ENCODE measurements around a stretch of chr2.

- PRO-cap = no peak
- RAMPAGE, long total RNA, 3 experiments = no peak in any of the 3 experiments
Observed at GRCh38 chr2:97718382-97719117, 5.2 kb downstream of the ZAP70 start.

DNA sequence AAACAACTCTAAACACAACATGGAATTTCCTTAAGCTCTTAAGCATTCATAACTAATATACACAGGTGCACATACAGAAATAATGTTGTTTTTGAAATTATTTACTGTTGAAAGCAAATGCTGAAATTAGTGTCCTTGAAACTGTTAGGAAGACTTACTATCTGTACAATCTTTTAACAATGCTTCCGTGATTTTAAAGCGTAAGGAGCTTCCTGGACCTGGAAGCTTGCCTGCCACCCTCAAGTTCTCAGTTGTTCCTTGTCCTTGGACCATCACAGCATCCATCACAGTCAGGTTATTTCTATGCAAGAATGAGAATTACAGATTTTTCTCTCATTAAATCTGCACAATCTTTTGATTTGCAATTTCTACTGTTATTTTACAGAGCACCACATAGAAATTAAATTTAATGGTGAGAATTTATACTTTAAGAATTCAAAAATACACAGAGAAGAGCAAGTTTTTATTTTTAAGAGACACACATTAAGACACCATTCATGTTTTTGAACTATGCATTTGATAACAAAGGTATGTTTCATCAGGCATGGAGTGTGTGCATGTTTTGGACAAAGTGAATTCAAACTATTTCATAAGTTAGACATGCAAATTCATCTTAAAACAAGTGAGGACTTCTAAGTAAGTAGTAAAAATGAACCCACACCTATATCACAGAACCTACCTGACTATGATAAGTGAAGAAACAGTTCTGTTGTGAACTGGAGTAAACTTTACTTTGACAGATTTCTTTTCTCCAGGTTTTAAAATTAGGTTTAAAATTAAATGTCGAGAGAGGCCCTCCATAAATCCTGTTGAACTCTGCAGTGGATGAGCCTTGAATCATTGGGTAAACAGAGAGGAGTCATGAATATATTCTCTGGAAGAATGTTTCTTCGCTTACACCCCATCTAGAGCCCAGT is 83.6 kb downstream of the ZAP70 start:
- PRO-cap = no peak
- RAMPAGE, long total RNA, 3 experiments = start-site peak on the minus strand in 1 of 3 experiments, centred at position 292 of the sequence, 10 reads per replicate

GRCh38 chr2:97809334-97809978 is 96.1 kb downstream of the ZAP70 start:
- PRO-cap = no peak
- RAMPAGE, long total RNA, 3 experiments = start-site peak on the minus strand in 1 of 3 experiments, at chr2:97809690-97809776 at its widest, 6 reads per replicate

GRCh38 chr2:97994723-97995759 is 707 bp downstream of the TMEM131 start:
- PRO-cap = unidirectional peak, plus-strand start at chr2:97995311; unidirectional peak, minus-strand start at chr2:97995599
- RAMPAGE, long total RNA, 3 experiments = start-site peak on the minus strand in 1 of 3 experiments, at chr2:97995566-97995588 at its widest, 13 reads per replicate

GRCh38 chr2:98084501-98085275 is 2.3 kb upstream of the VWA3B start:
- PRO-cap = no peak
- RAMPAGE, long total RNA, 3 experiments = no peak in any of the 3 experiments

DNA sequence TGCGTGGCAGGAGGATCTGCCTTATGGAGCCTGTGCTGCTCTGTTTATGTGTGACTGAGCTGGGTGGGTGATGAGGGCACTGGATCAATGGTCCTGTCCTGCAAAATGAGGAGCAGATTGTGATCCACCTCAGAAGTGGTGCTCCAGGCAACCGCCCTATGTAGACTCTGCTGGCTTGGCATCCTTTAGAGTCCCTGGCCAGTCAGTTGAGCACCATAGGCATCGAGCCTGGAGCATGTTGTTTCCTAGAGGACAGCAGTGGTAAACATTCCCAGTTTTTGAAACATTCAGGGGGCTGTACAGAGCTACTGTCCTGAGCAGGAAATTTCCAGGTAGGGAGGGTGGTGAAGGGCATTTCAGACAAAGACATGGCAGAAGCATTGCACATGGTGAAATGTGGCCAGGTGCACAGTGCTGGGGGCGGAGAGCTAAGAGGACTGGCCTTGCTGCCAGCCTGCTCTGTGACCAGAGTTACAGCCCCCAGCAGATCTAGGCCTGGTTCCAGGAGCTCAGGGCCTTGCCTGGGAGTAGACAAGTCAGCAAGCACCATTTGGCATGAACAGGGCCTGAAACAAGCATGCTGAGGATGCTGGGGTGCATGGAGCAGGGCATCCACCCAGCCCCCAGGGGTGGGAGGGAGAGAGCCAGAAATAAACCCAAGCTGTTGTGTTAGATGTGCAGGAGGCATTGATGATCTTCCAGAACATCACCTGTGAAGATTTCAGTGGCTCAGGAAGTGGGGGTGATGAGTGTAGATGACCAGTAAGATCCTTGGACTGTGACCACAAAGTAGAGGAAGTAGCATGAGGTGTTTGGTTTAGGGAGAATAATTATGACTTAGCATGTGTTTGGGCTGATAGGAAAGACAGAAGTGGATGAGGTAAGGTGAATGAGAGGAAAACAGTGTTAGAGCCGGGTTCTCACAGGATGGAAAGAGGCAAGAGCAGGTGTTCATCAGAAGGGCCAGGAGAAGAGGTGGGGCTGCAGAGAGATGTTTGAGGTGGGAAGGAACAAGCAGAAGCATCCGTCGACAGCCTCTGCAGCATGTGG is 61.2 kb downstream of the COA5 start:
- PRO-cap = no peak
- RAMPAGE, long total RNA, 3 experiments = no peak in any of the 3 experiments

DNA sequence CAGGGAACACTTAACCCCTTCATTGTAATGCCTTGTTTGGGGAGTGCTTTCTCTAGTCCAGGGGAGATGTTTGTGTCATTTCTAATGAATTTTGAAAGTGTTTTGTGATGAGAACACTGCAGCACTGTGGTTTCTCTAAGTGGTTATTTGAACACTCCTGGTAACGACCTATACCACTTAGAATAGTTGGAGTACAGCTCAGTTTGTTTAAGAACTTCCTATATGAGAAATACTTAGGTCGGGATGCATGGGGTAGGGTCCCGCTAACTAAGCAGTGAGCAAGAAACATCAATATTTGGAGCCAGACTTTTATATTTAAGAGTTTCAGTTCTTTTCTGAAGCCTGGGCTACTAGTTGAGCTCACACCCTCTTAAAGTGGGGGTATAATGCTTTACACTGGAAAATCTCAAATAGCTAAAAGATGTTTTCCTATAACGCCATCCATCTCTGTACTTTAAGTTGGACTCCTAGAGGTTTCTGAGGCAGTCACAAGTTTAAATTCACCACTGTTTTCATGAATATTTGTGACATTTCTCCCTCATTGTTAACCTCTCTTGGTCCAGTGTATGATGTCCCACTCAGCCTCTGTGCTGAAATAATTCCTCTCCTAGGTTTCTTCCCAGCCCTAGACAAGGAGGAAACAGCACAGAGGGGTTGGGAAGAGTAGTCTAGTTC is 9.1 kb downstream of the UNC50 start:
- PRO-cap = no peak
- RAMPAGE, long total RNA, 3 experiments = no peak in any of the 3 experiments

- PRO-cap = no peak
- RAMPAGE, long total RNA, 3 experiments = no peak in any of the 3 experiments
Observed at GRCh38 chr2:98637350-98638214, 29.2 kb downstream of the UNC50 start.

- PRO-cap = no peak
- RAMPAGE, long total RNA, 3 experiments = no peak in any of the 3 experiments
Observed at GRCh38 chr2:98805404-98805974, 74.6 kb upstream of the MGAT4A start.

GRCh38 chr2:98823249-98823821 is 92.4 kb upstream of the MGAT4A start:
- PRO-cap = no peak
- RAMPAGE, long total RNA, 3 experiments = no peak in any of the 3 experiments

DNA sequence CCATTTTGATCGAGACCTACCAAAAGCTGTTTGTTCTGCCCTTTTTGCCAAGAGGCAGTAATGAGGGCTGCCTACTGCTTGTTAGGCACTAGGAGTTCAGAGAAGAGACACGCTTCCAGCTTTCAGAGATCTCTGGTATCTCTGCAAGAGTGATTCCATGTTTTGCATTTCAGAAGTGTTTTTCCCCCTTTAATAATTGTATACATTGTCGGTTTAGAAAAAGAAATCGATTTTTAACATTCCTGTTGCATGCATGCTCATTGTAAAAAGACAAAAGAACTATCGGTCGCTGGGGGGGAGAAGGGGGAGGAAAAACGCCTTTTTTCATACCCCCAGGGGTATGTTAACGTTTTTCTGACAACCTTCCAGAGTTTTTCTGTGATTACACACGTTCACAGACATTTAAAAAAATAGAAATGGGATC is 756 bp downstream of the MRPL30 start:
- PRO-cap = no peak
- RAMPAGE, long total RNA, 3 experiments = no peak in any of the 3 experiments

DNA sequence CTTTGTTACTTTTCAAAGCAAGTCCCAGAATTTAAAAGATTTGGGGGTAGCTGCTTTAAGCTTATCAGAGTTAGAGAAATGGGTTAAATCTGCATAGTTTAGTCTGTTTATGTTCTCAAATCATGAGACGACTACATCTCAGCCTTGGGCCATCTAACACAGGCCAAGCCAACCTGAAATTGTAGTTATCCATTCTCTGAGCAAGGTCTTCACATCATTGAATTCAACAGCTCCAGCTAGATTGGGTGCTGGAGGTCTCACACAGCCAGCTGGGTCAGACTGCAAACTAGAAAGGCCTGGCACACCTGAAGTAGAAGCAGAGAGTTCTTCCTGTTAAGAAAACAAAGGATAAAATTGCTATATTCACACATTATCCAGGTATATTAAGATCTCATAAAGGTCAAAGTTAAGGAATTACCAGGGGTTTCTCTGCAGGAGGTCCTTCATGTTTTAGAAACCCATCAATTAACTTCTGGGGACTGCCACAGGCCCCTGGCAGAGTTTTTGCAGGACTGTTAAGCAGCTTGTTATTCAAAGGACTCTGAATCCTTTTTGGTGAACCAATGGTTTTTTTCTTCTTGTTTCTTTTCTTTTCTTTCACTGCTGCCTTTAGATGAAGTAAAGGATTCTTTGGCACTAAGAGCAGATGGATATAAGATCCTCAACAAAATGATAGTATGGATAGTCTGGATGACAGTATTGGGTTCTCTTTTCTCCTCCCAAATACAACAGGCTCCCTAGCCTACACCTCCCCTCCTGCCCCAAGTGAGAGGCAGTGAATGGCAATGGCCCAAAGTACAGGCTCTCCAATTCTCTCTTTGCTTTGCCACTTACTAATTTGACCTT is 65.5 kb downstream of the EIF5B start:
- PRO-cap = no peak
- RAMPAGE, long total RNA, 3 experiments = no peak in any of the 3 experiments

DNA sequence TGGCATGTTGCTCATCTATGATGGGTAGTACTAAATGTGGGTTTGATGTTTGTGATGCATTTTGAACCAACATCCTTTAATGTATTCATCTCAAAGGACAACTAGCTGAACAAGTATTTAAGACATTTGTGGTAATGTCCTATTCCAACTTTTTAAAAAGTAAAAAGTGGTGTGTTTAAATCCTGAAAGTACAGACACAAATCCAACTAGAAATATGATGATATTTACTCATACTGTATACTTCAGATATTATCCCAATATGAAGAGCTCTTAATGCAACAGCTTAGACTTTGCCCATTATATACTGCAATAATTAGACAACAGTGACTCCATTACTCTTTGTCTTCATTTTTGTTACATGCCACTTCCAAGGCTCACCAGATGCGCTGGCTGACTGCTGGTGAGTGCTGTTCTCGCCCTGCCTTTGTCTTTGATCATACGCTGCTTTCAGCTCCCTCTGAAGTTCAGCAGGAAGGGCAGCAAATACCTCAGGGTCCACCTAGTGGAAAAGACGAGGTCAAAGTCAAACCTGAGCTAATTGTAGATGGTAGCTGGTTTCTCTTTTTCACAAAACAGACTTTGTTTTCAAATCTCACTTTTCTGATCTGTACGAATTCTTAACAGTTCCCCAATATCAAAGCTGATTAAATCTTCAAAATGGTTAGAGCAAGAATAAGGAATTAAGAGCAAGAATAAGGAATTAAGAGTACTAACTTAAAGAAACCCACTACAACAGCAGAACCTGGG is 66.3 kb downstream of the EIF5B start:
- PRO-cap = no peak
- RAMPAGE, long total RNA, 3 experiments = start-site peak on the minus strand in 1 of 3 experiments, centred at position 450 of the sequence, 8 reads per replicate

DNA sequence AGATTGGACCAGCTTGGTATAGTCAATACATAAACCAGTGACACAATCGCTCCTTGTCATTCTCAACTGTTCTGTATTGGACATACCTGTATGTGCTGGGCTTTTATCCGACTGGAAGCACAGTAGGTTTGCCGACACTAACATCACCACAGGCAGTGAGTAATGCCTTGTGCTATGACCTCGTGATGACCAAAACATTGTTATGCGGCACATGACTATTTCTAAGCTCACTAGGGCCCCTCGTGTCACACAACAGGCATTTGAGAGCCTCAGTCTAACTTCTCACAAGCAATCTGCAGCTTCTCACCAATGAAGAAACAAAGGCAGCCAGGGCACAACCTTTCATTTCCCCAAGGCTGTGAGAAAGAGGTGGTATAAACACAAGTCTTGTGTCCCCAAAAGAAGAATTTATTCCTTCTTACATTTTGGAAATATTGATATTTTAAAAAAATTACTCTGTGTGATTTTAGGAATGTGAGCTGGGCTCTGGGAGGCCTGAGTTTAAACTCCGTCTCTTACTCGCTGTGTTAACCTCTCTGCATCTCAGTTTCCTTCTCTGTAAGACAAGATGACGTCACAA is 320.7 kb downstream of the AFF3 start:
- PRO-cap = no peak
- RAMPAGE, long total RNA, 3 experiments = no peak in any of the 3 experiments

- PRO-cap = no peak
- RAMPAGE, long total RNA, 3 experiments = no peak in any of the 3 experiments
Observed at GRCh38 chr2:99867502-99868051, 274.8 kb downstream of the AFF3 start.

DNA sequence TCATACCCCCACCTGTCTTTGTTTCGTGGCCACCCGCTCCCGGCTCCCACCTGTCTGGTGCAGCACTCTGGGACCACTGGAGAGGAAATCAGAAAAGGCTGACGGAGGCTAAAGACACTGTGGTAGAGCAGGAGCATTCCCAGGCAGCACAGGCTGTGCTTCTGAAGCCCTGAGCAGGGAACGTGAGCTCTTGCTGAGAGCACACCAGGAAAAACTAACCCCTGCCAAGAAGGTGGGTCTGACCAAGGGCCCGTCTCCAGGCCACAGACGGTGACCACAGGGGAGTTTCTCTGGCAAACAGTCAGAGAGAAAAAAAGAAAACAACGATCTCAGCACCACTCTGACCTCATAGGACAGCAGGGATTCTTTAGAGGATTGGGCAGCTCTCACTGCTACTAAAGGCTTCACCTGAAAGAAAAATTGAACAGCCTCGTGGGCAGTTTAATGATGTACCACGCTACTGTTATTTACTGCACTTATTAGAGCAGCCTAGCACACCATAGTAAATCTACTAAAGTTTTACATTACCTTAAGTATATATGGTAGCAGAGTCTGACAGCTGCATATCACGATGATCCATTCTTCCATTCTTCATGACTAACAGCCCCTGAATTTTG is 201.4 kb downstream of the AFF3 start:
- PRO-cap = no peak
- RAMPAGE, long total RNA, 3 experiments = no peak in any of the 3 experiments

- PRO-cap = no peak
- RAMPAGE, long total RNA, 3 experiments = no peak in any of the 3 experiments
Observed at GRCh38 chr2:100039608-100040185, 102.7 kb downstream of the AFF3 start.

DNA sequence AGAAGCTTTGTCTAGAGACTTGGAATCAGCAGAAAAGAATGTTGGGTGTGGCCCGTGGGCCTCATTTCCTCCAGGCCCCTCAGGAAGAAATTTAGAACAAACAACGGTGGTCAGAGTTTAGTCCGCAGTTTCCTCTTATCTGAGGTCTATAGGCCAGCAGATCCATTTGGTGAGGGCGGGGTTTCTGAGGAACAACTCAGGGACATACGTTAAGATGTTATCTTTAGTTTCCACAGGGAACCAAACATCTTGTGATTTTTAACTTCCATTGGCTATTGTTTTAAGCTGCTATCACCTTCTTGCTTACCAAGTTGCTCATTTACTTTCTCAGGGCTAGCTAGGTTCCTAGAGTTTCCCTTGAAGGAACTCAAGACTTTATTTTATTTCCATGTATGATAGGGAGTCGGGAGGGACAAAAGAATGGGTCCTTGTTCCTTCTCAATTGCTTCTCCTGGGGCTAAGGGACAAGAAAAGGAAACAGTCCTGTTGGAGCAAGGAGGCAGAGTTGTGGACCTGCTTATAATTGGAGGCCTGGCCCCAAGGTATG is 51.1 kb upstream of the AFF3 start:
- PRO-cap = no peak
- RAMPAGE, long total RNA, 3 experiments = no peak in any of the 3 experiments

- PRO-cap = no peak
- RAMPAGE, long total RNA, 3 experiments = no peak in any of the 3 experiments
Observed at GRCh38 chr2:100283691-100284552, 38.4 kb downstream of the LONRF2 start.

- PRO-cap = bidirectional peak, plus-strand start at chr2:100819236, minus-strand start at chr2:100819121
- RAMPAGE, long total RNA, 3 experiments = no peak in any of the 3 experiments
Observed at GRCh38 chr2:100818922-100819814, 771 bp upstream of the NPAS2 start.